Lung (tissue), 4 donors: ENCODE results near the genes DNAH2 and AURKB.

DNA sequence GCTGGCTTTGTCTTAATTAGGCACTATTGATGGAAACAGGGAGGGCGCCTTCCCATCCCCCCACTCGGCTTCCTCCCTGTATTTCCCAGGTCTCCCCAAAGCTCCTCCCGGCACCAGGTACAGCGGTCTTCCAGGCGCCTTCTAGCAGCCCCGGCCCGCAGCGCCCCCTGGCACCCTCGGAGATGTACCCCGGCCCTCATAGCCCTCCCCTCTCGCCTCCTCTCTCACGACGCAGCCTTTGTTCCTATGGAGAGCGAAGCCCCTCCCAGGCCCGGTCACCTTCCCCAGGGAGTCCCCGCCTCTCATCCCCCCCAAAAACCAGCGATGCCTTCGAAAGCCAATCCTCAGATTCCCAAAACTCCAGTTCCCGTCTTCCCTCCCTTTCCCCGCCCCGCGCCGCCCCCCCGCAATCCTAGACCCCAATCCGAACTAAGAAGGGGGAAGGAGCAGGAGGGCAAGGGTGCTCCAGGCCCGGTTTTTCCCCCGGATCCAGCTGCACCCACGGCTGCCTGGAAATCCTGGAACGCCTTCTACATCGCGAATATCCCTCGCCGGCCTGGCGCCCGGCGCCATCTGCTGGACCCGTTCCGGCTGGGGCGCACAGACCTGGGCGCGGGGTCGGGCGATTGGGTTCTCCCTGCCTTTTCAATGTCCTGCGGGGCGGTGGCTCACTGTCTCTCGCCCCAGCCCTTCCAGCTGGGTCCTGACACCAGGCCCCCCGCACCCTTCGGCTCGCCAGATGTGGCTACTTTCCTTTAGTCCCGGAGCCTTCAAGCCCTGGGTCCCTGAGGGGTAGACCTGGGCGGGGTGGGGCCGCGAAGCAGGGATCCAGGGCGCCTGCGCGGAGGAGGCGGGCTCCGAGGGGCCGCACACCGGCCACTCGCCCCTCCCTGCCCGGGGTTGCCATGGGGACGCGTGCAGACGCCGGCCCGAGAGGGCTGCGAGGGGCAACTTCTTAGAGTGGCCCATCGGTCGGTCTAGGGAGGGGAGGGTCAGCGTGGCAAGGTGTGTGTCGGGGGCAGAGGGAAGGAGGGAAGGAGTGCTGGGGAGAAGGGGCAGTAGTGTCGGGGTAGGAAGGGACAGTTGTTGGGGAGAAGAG is at the start of gene DNAH2:
DNAH2 (plus strand) TSS at position 918 of the 1,099 bp plus-strand sequence.
- PRO-cap = no peak
- RAMPAGE, long total RNA = no peak
- RRBS = 3% methylated on average over 24 of the region's 73 CpGs

- PRO-cap = bidirectional peak, plus-strand start at chr17:7836455, minus-strand start at chr17:7836337
- RAMPAGE, long total RNA = no peak
- RRBS = 1% methylated on average over 22 of the region's 49 CpGs
Observed at GRCh38 chr17:7836218-7837315, 2.5 kb downstream of the KDM6B start.

- PRO-cap = no peak
- RAMPAGE, long total RNA = no peak
- RRBS = no CpG with 5 or more reads among the region's 8 CpGs
Observed at GRCh38 chr17:7837316-7838077, 3.5 kb downstream of the KDM6B start.

GRCh38 chr17:7840422-7840763 is 6.4 kb downstream of the KDM6B start:
- PRO-cap = no peak
- RAMPAGE, long total RNA = no peak
- RRBS = no CpG with 5 or more reads among the region's 1 CpG

DNA sequence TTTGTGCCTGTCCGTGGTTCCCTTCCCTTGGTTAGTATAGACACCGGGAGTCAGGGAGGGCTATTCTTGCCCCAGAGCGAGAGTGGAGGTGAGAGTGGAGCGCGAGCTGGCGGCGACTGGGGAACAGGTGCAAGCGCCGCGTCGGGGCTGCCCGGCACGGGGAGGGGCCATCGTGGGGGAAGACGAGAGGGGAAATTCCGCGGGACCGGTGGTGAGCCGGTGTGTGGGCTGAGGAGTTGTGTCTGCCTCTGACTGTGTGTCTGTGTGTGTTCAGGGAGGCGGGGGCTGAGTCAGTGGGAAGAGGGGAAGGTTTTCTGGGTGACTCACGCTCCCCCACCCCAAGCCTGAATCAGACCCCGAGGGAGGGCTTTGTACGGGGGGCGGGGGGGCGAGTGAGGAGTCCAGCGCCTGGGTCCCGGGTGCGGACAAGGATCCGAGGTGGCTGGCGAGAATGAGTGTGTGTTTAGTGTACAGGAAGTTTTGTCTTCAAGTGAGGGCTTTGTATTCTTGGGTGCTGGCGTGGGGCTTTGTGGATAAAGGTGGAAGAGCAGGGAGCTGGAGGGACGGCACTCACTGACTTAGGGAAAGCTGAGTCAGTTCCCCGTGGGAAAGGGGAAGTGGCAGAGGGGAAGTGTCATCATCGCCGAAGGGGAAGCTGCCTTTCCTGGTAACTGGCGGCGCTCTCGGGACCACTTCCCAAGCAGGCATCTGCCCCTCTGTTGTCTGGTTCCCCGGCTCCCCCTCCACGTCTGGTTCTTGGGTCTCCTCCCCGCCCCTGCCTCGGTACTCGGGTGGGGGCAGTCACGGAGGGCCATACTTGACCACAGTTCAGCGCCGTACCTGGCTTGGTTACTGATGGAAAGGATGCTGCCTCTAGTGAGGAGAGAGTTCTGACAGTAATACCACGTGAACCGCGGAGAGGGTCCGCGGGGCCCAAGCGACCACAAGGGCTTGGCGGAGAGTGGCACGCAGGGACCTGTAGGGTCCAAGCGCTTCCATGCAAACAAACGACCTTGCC is 8.8 kb downstream of the KDM6B start:
- PRO-cap = no peak
- RAMPAGE, long total RNA = no peak
- RRBS = 1% methylated on average over 13 of the region's 56 CpGs

DNA sequence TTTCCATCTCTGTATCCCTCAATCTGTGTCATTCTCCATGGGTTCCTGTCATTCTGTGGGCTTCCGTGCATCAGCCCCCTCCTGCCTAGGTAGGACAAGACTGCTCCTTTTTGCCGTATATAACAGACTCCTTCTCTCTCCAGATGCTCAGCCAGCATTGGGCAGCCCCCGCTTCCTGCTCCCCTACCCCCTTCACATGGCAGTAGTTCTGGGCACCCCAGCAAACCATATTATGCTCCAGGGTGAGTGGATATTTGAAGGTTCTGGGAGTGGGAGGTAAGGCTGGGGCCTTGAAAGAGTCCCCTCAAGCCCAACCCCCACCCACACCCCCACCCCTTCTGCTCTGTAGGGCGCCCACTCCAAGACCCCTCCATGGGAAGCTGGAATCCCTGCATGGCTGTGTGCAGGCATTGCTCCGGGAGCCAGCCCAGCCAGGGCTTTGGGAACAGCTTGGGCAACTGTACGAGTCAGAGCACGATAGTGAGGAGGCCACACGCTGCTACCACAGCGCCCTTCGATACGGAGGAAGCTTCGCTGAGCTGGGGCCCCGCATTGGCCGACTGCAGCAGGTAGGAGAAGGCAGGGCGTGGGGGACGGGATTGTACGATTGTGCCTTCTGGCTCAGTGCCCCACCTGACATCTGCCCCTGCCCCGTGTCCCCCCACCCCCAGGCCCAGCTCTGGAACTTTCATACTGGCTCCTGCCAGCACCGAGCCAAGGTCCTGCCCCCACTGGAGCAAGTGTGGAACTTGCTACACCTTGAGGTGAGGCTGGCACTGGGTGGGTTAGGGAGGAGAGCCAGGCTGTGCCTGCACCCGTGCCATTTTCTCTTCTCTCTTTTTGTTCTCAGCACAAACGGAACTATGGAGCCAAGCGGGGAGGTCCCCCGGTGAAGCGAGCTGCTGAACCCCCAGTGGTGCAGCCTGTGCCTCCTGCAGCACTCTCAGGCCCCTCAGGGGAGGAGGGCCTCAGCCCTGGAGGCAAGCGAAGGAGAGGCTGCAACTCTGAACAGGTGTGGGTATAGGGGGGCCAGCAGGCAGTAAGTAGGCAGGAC is 8.8 kb upstream of the TMEM88 start:
- PRO-cap = no peak
- RAMPAGE, long total RNA = no peak
- RRBS = no CpG with 5 or more reads among the region's 25 CpGs

DNA sequence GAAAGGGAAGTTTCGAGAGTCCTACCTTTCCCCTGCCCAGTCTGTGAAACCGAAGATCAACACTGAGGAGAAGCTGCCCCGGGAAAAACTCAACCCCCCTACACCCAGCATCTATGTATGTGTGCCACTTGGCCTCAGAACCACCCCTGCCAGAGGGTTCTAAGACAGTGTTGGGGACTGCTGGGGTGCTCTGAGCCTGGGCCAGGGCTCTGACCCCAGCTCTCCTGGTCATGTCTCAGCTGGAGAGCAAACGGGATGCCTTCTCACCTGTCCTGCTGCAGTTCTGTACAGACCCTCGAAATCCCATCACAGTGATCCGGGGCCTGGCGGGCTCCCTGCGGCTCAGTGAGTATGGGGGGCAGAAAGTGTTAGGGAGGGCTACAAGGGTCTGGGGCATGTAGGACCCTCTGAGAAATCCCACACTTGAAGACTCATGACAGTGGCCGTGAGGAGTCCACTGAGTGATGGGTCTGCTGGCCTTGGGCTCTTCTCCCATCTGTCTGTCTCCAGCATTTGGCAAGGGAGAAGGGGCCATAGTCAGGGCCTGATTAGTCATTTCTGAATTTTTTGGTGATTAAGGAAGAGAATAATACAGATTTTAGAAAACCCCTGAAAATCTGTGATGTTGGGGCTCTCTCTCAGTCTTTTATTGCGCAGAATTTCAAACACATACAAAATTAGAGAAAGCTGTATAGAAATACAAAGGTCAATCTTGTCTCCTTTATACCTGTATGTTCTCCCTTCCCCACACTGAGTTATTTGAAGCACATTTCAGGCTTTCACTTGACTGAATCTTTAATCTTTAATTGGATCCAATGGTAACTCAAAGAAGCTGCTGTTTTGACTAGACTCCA is 4.8 kb upstream of the TMEM88 start:
- PRO-cap = no peak
- RAMPAGE, long total RNA = no peak
- RRBS = no CpG with 5 or more reads among the region's 10 CpGs

- PRO-cap = no peak
- RAMPAGE, long total RNA = no peak
- RRBS = no CpG with 5 or more reads among the region's 5 CpGs
Observed at GRCh38 chr17:7897836-7898134, 9.2 kb downstream of the CHD3 start.

DNA sequence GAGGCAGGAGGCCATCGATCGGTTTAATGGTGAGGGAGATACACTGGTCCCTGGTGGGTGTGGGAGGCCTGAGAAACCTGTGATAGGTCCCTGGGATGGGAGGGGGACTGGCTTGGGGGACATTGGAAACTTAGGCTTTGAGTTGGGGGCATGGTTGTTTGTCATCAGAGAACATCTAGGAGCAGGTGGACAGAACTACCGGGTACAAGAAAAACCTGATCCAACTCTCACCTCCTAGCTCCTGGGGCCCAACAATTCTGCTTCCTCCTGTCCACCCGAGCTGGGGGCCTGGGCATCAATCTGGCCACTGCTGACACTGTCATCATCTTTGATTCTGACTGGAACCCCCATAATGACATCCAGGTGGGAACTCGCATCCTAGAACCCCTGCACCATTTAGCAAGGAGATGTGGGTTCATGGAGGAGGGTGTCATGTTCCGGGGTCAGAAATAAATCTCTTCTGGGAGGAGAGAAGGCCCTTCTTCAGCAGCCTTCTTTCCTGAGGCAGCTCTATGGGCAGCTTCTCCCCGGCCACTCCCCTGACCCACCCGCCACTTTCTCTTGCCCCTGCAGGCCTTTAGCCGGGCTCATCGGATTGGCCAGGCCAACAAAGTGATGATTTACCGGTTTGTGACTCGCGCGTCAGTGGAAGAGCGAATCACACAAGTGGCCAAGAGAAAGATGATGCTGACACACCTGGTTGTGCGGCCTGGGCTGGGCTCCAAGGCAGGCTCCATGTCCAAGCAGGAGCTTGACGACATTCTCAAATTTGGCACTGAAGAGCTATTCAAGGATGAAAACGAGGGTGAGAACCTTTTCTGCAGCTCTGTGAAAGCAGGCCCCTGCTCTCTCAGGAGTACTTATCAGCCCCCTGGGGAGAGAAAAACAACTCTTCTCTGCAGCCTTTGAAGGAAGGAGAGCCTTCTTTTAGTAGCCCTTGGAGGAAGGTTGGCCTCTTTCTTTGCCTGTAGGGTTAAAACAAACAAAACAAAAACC is 13.1 kb downstream of the RNF227 start:
- PRO-cap = no peak
- RAMPAGE, long total RNA = no peak
- RRBS = 86% methylated on average over 6 of the region's 18 CpGs

GRCh38 chr17:7955476-7955811 is 23.4 kb downstream of the CNTROB start:
- PRO-cap = no peak
- RAMPAGE, long total RNA = no peak
- RRBS = no CpG with 5 or more reads among the region's 8 CpGs

DNA sequence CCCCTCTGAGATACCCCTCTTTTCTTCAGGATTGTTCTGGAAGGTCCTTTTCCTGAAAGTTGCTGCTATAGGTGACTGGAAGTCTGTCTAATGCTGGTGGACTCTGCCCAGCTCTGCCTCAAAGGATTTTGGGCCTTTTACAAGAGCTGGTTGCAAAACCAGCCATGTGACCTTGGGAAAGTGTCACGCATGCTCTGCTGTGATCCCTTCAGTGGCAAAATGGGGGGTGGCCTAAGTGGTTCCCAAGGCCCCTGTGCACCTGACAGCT is 14.5 kb downstream of the GUCY2D start:
- PRO-cap = no peak
- RAMPAGE, long total RNA = no peak
- RRBS = no CpG with 5 or more reads among the region's 1 CpG

GRCh38 chr17:8119008-8119482 is 731 bp upstream of the ALOXE3 start:
- PRO-cap = unidirectional peak, plus-strand start at chr17:8119150
- RAMPAGE, long total RNA = no peak
- RRBS = no CpG with 5 or more reads among the region's 18 CpGs

DNA sequence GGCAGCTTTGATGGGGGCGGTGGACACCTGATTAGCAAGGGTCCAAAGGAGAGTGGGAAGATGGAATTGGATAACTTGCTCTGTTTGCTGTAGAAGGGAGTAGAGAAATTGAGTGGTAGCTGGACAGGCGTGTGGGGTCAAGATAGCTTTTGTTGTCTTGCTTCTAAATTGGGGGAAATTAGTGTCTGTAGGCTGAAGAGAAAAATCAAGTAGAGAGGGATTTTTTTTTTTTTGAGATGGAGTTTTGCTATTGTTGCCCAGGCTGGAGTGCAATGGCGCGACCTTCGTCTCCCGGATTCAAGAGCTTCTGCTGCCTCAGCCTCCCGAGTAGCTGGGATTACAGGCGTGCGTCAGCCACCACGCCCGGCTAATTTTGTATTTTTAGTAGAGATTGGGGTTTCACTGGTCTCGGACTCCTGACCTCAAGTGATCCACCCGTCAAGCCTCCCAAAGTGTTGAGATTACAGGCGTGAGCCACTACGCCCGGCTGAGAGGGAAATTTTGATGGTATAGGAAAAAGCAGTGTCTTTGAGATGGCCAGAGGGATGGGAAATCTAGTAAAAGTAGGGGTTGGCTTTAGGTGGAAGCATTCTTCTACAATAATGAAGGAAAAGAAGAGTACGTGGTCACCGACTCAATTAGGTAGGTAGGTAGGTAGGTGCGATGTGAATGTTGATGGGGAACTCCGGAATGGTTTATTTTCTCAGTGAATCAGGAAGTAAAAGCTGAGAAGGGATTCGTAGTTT is 14.1 kb upstream of the HES7 start:
- PRO-cap = no peak
- RAMPAGE, long total RNA = no peak
- RRBS = no CpG with 5 or more reads among the region's 21 CpGs

DNA sequence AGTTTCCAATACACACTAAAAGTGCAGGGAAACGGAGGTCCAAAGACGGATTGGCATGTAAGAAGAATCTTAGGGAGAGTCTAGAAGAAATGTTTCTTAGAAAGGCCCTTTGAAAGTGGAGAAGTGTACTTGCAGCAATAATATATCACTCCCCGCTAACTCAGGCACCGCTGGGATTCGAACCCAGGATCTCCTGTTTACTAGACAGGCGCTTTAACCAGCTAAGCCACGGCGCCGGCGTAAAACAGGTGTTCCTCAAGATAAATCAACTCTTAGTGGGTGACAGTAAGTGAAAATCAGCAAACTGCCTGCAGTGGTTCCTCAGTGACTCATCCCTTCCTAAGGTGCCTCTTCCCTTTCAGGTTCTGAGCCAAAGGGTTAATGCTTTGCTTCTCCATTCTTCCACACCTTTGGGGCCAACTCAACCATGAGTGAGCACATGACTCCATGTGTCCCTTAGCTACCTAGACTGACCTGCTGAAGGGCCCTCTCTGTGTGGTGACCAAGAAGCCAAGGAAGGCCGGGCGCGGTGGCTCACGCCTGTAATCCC is 12.8 kb downstream of the PER1 start:
- PRO-cap = unidirectional peak, minus-strand start at position 239 of the sequence
- RAMPAGE, long total RNA = no peak
- RRBS = no CpG with 5 or more reads among the region's 14 CpGs

DNA sequence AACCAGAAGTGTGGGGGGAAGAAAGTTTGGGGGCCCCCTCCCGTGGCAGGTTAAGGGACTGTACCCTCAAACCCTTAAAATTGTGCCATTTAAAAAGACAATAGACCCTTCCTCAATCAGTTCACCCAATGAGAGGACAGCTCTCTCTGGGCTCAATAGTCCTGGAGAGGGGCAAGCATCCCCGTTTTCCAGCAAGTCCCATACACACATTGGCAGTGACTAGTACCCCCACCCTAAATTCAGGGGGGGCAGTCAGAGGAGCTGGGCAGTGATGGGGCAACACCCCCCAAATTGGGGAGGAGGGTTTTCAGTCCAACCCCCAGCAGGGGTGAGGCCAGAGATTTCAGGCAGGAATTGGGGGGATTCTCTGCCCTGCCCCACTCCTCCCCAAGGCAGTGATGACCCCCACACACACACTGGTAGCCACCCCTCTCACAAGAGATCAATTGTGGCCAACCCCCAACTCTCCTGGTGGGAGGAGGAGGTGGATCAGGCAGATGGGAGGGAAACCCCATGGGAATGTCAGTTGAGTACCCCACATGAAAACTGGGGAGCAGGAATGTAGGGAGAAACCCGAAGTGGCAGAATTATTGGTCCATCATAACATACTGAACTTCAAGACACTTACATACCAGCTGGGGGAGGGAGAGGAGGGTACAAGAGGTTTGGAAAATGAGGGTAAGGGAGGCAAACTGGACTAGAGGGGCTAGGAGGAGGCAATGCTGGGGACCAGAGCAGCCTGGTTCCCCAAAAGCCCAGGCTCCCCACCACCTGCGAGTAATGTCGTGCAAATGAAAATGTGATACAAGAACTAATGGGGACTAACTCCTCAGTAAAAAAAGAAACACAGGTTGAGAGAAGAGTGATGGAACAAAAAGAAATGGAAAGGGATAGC is 3.2 kb downstream of the VAMP2 start:
- PRO-cap = no peak
- RAMPAGE, long total RNA = no peak
- RRBS = no CpG with 5 or more reads among the region's 5 CpGs

- PRO-cap = unidirectional peak, minus-strand start at chr17:8186367
- RAMPAGE, long total RNA = no peak
- RRBS = under 1% methylated on average over 8 of the region's 47 CpGs
Observed at GRCh38 chr17:8185782-8186562, 4.0 kb downstream of the BORCS6 start.

DNA sequence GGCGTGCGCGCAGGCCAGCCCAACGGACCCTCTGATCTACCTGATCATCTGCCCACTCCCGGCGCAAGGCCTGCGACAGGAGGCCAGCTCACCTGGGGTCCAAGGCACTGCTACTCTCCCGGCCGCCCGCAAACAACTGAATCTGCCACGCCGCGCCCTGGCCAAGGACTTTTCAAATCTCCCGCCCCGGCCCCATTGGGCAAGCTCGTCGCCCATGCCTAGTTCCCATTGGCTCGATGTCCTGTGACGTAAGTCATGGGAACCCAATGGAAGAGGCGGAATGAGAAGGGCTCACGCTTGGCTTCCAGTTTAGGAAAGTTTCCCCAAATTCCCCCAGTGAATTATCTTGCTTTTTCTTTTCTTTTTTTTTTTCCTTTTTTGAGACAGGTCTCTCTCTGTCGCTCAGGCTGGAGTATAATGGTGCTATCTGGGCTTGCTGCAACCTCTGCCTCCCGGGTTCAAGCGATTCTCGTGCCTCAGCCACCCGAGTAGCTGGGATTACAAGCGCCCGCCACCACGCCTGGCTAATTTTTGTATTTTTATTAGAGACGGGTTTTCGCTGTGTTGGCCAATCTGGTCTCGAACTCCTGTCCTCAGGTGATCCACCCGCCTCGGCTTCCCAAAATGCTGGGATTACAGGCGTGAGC is at the start of gene AURKB:
AURKB (minus strand) TSS at position 138 of the 647 bp plus-strand sequence.
- PRO-cap = unidirectional peak, minus-strand start at position 138 of the sequence
- RAMPAGE, long total RNA = no peak
- RRBS = 2% methylated on average over 11 of the region's 35 CpGs

GRCh38 chr17:8223736-8224141 is 13.4 kb upstream of the AURKB start:
- PRO-cap = no peak
- RAMPAGE, long total RNA = no peak
- RRBS = 18% methylated on average over 3 of the region's 11 CpGs

DNA sequence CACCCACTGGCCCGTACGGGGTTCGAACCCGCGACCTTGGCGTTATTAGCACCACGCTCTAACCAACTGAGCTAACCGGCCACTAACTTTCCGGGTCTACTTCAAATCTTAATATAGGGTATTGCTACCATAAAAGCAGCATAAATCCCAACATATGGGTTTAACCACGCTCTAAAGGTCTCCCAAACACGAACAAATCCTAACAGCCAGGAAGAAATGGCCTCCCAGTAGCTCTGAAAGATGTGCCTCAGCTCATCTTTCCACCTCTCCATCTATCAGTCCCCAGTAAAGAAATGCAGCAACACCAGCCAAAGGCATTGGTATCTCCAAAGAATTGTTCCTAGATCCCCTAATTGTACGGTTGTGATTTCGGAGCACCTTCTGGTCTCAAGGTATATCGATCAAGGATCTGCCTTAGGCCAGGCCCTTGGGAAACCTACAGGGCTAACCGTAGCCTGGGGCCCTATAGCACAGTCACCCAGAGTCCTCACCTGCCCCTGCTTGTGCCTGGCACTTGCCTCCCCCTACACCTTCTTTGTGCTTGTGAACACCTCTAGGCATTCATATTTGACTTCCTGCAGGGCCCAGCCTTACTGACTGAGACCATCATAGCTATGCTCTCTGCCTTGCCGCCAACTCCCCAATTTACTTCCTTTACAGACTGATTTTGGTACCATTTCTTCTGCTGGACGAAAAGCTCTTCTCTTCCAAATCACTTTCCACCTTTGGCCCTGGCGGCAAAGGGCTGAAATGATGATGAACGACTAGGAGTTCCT is 16.8 kb upstream of the AURKB start:
- PRO-cap = unidirectional peak, minus-strand start at position 84 of the sequence
- RAMPAGE, long total RNA = no peak
- RRBS = no CpG with 5 or more reads among the region's 19 CpGs

DNA sequence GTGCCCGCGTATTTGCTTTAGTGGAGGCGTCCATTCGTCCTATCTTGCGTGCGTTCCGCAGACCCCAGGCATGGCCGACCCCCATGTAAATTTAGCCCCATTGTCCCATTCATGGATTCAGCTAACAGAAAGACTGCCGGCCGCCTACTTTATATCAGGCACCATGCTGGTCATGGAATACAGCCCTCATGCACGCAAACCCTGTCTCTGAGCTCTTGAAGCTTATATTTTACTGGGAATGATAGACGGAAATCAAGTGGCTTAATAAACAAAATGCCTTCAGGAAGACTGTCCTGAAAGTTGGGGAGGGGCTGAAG is 327 bp downstream of the PFAS start:
- PRO-cap = no peak
- RAMPAGE, long total RNA = no peak
- RRBS = no CpG with 5 or more reads among the region's 12 CpGs